Skin of body (tissue), 2 donors: ENCODE measurements around the gene DEFB121.

GRCh38 chr20:24464971-24465552 lies 4.4 kb upstream of the SYNDIG1 start:
- RAMPAGE, long total RNA, result no peak

DNA sequence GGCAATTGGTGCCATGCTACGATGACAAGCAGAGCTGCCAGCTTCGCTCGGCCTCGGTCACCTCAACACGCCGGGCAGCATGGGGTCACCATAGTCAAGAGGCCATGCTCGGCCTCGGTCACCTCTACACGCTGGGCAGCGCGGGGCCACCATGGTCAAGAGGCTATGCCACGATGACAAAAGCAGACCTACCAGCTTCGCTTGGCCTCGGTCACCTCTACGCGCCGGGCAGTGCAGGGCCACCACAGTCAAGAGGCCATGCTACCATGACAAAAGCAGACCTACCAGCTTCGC lies 12.2 kb downstream of the APMAP start:
- RAMPAGE, long total RNA, result no peak

DNA sequence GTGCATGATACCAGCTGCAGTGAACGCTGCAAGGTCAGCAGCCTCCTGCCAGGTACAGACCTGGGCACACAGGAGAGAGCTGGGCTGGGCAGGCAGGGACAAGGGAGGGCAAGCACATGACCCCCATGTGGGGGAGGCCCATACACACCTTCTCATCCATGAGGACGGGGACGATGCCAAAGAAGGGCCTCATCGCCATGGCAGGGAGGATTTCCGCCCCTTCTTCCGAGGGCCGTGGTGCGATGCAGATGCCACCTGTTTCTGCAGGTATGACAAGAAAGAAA lies 21.2 kb upstream of the APMAP start:
- RAMPAGE, long total RNA, result no peak

- RAMPAGE, long total RNA, result no peak
These were observed 51.6 kb downstream of the ABHD12 start for GRCh38 chr20:25338869-25339600.

- RAMPAGE, long total RNA, result no peak
These were observed 57.1 kb downstream of the GINS1 start for GRCh38 chr20:25464507-25465050.

DNA sequence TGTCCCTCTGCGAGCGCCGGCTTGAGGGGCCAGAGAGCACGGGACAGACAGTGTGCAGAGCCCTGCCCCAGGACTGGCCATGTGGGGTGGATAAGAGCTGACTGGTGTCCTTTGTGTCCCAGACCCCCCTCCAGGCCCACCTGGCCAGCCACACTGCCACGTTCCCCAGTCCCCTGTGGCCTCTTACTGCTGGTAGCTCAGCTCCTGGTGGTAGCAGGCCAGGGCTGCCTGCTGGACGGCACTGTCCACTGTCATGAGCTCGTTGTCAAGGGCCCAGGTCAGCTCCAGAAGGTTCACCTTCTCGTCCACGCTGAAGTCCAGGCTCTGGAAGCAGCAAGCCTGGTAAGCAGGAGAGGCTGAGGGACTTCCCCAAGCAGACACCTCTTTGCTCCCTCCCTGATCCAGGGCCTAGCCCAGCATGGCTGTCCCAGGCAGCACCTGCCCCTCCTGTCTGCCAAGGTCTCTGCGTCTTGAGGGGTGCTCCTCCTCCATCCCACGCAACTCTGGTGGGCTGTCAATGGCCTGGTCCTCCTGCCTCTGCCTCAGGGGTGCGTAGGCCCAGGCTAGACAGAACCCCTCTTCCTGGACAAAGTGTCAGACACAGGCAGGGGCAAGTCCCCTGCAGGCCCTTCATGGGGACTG lies 87.2 kb downstream of the NINL start:
- RAMPAGE, long total RNA, result no peak

DNA sequence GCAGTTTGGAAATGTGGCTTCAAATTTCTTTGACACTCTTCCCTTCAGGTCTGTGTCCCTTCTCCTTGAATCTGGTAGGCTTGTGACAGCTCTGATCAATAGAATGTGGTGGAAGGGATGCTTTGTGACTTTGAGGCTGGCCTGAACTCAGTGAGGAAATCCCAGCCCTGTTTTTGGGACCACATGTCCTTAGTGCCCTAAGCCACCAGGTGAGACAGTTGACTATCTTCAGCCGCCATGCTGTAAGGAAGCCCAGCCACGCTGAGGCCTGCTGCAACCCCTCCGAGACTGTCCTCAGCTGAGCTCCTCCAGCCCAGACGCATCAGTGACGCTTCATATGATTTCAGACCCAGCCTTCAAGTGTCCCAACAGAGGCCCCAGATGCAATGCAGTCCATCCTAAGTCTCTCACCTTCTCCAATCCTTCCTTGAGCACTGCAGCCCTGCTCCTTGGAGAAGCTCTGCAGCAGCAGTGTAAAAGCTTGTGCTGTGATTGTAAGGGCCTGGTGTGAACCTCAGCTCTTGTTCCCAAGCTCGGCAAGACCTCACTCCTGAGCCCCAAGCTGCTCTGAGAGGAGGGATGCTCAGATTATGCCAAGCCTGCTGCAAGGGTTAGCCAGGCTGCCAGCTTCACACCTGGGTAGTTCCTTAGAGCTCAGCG lies 76.2 kb downstream of the NINL start:
- RAMPAGE, long total RNA, result no peak

- RAMPAGE, long total RNA, result no peak
These were observed 2.8 kb downstream of the NINL start for GRCh38 chr20:25582593-25582878.

- RAMPAGE, long total RNA, result no peak
These were observed 166.5 kb upstream of the ZNF337 start for GRCh38 chr20:25862951-25863741.

GRCh38 chr20:29489132-29489459 lies 1768.4 kb upstream of the DEFB115 start:
- RAMPAGE, long total RNA, result no peak

- RAMPAGE, long total RNA, result no peak
These were observed 1504.2 kb upstream of the DEFB115 start for GRCh38 chr20:29753233-29753760.

- RAMPAGE, long total RNA, result no peak
These were observed 974.0 kb upstream of the DEFB115 start for GRCh38 chr20:30283273-30284020.

- RAMPAGE, long total RNA, result no peak
These were observed 744.0 kb upstream of the DEFB115 start for GRCh38 chr20:30513085-30514269.

GRCh38 chr20:30564936-30565314 lies 692.5 kb upstream of the DEFB115 start:
- RAMPAGE, long total RNA, result no peak

GRCh38 chr20:31406061-31406662 lies at the start of gene DEFB121:
Gene DEFB121 (minus strand): TSS chr20:31406215.
- RAMPAGE, long total RNA, result no peak

GRCh38 chr20:31496559-31497295 lies 17.5 kb upstream of the HM13 start:
- RAMPAGE, long total RNA, result no peak

DNA sequence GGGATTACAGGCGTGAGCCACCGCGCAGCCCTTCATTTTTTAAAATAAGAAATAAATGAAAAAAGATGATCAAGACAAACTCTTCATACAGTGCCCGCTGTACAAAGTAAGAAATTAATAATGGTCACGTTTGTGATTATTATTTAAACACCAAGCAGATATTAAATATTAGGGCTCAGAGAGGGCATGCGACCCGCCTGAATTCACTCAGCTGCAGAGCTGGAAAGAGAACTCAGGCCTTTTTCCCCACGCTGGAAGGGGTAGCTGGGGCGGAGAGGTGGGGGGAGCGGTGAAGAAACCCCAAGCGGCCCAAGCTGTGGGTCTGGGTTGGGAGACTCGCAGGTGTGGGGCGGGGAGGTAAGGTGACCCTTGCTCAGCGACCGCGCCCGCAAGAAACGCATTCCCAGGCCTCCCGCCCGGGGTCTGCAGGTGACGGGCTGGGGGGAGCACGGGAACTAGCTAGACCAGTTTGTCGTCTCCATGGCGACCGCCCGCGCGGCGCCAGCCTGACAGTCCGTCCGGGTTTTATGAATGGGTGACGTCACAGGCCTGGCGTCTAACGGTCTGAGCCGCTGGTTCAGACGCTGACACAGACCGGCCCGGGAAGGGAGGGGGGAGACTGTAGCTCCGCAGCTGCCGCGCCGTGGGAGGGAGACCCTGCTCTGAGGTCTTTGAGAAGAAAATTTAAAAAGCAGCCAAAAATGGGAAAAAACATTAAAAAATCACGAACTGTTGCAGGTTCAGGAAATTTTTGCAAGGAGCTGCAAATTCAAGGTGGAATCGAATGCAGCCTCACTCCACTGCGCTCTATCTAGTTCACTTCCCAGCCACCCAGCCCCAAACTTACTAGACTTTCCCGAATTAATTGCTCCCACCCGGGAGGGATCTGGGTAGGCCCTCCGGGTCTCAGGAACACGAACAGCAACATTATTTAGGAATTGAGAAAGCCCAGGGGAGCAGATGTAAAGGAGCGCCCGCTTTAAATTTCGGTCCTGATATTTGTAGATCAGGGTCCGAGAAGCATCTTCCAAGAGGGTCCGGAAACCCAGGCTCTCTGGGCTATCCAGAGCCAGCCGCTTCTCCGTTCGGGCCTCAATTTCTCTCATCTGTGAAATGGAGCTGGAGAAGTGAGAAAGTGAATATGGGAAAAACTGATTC lies 883 bp upstream of the ID1 start:
- RAMPAGE, long total RNA, result no peak

DNA sequence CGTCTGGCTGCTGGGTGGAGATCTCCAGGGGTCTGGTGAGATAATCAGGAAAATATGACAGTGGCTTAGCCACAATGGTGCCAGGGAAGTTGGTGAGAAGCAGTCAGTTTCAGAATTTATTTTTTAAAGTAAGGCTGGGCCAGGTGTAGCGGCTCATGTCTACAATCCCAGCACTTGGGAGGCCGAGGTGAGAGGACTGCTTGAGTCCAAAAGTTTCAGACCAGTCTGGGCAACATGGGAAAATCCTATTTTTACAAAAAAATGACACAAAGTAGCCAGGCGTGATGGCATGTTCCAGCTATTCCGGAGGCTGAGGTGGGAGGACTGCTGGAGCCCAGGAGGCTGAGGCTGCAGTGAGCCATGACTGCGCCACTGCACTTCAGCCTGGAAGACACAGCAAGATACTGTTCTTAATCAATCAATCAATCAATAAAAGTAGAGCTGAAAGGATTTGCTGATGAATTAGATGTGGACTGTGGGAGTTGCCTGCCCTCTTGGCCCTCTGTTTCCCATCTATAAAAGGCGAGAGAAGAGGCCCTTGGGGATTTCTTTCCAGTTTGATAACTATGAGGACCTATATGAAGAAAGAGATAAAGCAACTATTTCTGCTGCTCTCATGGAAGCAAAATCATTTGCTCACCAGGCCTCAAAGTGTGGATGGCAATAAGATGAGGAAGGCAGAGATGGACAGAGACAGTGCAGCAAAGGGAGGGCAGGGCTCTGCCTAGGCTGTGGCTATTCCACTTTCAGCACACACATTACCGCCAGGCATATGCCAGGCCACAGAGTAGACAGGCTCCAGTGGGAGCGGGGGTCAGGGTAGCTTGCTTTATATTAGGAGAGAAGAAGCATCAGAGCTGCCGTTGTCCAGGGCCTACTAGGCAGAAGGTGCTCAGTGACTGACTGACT lies 41.2 kb downstream of the BCL2L1 start:
- RAMPAGE, long total RNA, result no peak

GRCh38 chr20:31724060-31724307 lies 1.3 kb upstream of the BCL2L1 start:
- RAMPAGE, long total RNA, result no peak

- RAMPAGE, long total RNA, result no peak
These were observed 10.8 kb upstream of the MYLK2 start for GRCh38 chr20:31808247-31808875.